Mammary microvascular endothelial cell (primary cell): ENCODE measurements around the genes MLLT6, MED1, PNMT and PGAP3.

- RAMPAGE, long total RNA = no peak
Measured at GRCh38 chr17:38453995-38454513, 25.8 kb downstream of the ARHGAP23 start.

GRCh38 chr17:38481939-38482350 lies 53.7 kb downstream of the ARHGAP23 start:
- RAMPAGE, long total RNA = no peak

DNA sequence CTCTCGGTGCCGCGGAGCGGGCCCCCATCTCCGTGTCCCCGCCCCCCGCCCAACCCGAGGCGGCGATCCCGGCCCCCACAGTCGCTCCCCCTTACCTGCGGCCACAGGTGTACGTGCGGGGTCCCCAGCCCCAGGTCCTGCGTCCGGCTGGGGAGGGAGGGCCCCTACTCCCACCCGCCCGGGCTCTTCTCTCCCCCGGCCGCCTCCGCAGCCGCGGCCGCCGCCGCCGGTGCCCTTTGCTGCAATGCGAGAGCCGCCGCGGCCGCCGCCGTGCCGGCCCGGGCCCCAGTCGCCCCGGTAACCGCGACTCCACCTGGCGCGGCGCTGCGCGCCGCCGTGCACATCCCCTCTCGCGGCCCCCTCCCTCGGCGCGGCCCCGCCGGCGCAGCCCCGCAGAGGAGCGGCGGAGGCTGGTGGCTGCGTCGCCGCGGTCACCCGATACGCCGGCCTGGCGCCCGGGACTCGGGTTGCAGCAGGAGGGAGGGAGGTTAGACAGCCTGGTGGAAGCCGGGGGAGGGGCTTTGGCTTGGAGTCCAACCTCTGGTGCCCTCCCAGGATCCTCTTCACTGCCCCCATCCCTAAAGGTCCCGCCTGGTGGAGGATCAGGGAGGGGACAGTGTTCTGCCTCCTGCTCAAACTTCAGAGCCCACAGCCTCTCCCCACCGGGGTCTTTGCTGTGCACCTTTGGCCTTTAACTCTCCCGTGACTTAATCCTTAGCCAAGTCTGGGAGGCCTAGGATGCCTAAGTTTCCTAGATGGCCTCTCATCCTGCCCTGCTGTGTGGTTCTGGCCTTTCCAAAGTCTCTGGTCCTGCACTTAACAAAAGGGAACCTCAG lies 33.0 kb downstream of the SRCIN1 start:
- RAMPAGE, long total RNA = no peak

GRCh38 chr17:38584244-38585018 lies 21.3 kb downstream of the SRCIN1 start:
- RAMPAGE, long total RNA = no peak

GRCh38 chr17:38704765-38705801 lies at the start of gene MLLT6:
Gene MLLT6 (plus strand): TSS chr17:38705273.
- RAMPAGE, long total RNA = no peak

- RAMPAGE, long total RNA = no peak
Measured at GRCh38 chr17:38751681-38752069, 866 bp upstream of the PSMB3 start.

- RAMPAGE, long total RNA = no peak
Measured at GRCh38 chr17:38867789-38868814, 1.8 kb upstream of the LASP1 start.

GRCh38 chr17:38871139-38871961 lies 1.5 kb downstream of the LASP1 start:
- RAMPAGE, long total RNA = no peak

GRCh38 chr17:38918508-38919465 lies 48.4 kb downstream of the FBXO47 start:
- RAMPAGE, long total RNA = no peak

GRCh38 chr17:38925194-38926104 lies 41.8 kb downstream of the FBXO47 start:
- RAMPAGE, long total RNA = no peak

DNA sequence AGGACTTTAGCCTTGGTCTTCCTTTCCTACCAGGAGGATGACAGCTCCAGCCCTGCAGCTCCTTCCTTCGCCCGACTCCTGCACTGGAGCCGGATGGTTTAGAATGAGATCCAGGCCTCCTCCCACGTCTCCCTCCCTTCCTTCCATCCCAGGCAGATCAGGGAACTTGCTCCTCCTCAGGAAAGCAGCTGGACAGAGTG lies 60.2 kb downstream of the PLXDC1 start:
- RAMPAGE, long total RNA = no peak

DNA sequence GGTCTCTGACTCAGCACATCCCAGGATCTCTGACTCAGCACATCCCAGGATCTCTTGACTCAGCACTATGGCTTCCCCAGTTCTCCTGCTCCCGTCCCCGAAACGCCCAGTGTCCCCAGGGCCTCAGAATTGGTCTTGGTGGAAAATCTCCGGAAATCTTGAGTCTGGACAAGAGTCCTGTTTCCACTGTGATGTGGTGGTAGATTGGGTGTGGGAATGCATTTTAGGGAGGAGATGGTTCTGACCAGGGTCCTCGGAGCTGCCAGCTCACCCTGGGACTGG lies 19.2 kb downstream of the PLXDC1 start:
- RAMPAGE, long total RNA = no peak

DNA sequence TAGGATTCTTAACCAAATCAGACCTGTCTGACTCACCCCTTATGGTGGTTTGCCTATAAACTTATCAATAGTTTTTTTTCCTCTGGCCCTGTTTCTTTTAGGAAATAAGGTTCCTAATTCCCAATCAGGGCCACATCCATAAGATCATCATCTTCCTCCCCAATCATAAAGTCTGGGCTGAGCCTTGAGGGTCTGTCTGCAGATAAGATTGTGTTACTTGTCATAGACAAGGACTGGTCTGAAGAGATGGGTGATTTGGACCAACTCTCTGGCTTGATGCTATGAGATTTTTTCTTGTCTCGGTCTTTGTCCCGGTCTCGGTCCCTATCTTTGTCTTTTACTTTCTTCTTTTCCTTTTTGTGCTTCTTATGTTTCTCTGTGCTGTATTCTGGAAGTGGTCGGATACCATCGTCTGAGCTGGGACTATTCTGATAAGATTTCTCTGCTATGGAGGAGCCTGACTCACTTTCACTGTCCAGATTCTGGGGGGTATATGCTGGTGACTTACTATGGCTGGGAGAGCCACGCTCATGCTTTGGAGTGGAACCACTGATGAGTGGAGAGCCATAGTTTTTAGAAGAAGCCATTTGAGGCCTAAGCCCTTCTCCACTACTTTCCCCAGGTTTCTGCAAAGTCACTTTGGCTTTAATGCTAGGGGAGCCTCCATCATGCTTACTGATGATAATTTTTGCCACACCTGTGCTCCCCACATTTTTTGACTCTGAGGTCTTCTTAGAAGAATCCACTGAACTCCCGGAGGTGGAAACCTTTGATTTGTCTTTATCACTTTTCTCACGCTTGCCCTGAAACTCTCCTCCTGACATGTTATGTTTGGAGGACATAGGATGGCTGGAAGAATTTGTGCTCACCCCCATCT lies 6.2 kb upstream of the FBXL20 start:
- RAMPAGE, long total RNA = no peak

- RAMPAGE, long total RNA = start-site peak on the minus strand at chr17:39451252-39451266, 263 and 147 reads in 2 replicates
Measured at GRCh38 chr17:39450791-39451532, at the start of gene MED1. Gene MED1 (minus strand): TSS chr17:39451263.

DNA sequence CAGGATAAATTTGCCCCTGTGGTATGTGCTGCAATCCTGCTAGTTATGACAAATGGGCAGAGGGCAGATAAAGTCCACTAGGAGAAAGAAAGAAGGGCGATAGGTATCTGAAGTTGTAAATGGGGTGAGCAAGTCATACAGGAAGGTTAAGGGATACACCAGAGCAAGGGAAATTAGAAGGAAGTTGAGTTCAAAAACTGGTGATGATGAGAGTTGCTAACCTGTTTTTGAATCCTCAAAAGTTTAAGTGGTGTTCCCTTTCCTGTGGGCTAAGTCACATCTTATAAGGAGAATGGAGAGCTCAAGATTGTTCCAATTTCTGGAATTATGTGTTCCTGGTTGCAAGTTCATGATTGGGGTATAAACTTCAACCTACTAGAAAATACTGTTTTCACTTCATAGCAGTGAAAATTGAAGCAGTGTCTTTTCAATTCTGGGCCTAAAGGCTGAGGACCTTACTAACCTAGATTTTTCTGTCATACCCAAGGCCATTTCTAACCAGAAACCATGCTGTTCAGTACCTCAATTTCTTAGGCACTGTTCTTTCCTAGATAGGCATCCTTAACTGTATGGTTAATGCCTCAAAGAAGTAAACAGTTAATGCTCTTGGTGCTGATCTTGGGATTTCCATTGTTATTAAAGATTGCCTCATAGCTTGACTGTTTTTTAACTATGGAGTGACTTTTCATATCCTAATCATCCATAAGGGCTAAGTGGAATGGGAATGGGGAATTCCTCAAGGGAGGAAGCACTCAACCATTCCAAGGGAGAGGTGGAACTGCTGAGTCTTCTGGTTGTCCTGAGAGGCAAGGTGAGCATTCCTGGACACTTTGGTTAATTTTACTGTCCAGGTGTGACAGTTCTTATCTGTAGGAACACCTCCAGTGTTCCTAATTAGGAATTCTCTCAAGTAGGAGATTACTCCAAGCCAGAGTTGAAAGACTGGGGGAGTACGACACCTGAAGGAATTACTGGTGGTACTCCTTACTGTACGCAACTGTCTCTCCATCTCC lies 72.2 kb downstream of the NEUROD2 start:
- RAMPAGE, long total RNA = no peak

- RAMPAGE, long total RNA = no peak
Measured at GRCh38 chr17:39633616-39634205, 3.2 kb upstream of the STARD3 start.

- RAMPAGE, long total RNA = no peak
Measured at GRCh38 chr17:39639603-39640124, 2.7 kb downstream of the STARD3 start.

DNA sequence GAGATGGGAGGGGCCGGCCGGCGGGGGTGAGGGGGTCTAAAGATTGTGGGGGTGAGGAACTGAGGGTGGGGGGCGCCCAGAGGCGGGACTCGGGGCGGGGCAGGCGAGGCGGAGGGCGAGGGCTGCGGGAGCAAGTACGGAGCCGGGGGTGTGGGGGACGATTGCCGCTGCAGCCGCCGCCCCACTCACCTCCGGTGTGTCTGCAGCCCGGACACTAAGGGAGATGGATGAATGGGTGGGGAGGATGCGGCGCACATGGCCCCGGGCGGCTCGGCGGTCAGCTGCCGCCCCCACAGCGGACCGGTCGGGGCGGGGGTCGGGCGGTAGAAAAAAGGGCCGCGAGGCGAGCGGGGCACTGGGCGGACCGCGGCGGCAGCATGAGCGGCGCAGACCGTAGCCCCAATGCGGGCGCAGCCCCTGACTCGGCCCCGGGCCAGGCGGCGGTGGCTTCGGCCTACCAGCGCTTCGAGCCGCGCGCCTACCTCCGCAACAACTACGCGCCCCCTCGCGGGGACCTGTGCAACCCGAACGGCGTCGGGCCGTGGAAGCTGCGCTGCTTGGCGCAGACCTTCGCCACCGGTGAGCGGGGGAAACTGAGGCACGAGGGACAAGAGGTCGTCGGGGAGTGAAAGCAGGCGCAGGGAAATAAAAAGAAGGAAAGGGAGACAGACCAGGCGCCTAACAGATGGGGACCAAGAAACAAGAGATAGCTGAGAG lies at the start of gene PNMT:
Gene PNMT (plus strand): TSS at position 355 of the 717 bp plus-strand sequence.
- RAMPAGE, long total RNA = no peak

DNA sequence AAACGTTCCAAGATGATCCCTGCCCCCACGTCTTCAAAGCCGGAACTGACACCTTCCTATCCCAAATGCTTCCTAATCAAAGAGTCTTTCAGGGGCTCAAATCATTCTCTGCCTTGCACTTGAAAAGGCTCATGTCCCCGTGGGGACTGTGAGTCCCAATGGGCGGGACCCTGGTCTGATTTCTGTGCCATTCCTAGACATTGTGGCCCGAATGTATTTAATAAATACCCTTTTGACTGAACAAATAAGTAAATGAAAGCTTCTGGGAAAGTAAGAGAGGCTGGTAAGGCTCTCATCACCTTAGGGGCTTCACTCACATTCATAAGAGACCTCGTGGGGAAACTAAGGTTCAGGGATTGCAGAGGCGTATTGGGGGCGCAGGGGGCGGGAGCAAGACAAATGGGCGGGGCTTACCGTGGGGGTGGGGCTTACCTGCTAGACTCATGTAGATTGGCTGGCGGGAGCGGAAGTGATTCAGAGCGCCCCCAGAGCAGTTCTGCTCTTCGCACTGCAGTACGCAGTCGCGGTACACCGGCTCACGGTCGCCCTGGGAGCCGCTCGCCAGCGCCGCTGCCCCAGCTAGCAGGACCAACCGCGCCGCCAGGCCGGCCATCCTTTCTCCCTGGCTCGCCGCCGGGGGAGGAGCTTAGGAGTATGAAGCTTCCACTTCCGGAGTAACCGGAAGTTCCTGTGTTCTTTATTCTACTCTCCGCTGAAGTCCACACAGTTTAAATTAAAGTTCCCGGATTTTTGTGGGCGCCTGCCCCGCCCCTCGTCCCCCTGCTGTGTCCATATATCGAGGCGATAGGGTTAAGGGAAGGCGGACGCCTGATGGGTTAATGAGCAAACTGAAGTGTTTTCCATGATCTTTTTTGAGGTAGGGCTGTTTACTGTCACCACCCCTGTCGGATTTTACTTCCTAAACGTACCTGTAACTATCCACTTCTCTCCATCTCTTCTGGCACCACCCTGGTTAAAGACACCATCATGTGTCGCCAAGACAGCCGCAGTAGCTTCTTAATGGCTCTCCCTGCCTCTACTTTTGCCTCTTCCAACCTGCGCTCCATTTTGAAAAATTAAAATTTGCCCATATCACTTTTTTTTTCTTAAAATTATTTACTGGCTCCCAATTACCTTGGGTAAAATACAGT lies at the start of gene PGAP3:
Gene PGAP3 (minus strand): TSS at position 656 of the 1,151 bp plus-strand sequence.
- RAMPAGE, long total RNA = no peak

- RAMPAGE, long total RNA = no peak
Measured at GRCh38 chr17:39724519-39725600, 5.5 kb downstream of the MIEN1 start.